A375 (cell line): ENCODE measurements around the genes NAT14, SBK2 and RFPL4AL1.

DNA sequence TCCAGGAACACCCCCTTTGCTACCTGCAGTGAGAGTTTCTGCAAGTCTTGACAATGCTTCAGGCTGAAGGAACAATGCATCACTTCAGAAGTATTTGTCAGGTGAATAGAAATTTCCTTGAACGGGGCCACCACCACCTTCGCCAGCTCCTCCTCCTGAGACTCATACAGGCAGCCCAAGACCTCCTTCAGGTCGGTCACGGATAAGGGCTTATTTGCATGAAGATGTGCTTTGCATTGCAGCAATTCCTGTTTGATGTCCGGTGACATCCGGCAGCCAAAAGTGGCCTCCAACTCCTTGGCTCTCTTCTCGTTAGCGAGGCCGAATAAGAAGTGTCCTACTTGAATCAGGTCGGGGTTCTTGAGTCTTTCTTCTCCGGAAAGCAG lies 27.3 kb upstream of the NLRP2 start:
- RAMPAGE, long total RNA: no peak

DNA sequence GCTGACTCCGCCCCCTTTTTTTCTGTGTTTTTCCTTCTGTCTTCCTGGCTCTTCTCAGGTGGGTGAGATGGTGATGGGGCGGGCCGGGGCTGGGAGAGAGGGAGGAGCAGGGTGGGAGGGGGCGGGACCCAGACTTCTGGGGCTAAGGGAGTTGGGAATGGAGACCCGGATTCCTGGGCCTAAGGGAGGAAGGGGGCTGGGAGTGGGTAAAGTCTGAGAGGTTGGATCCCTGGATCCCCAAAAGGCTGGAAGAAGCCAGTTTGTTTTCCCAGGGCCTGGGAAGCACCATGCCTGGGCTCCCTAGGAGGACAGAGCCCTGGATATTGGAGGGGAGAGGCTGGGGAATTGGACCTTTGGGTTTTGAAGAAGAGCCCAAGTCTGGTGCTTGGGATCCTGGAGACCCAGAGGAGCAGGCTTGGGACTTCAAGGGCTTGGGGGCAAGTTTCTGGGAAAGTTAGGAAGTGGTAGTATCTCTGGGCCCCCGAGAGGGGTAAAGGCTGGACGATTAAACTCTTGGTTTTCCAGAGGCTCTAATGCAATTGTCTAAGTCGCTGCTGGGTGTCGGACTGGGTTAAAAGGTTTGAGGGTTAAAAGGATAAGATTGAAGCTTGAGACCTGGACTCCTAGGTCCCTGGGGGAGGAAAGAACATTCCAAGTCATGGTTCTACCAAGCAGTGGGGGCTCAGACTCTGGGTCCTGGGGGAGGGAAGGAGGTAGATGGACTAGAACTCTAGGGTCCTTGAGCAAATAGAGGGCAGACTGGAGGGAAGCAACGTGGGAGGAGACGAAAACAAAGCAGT lies 8.2 kb downstream of the EPS8L1 start:
- RAMPAGE, long total RNA: no peak

DNA sequence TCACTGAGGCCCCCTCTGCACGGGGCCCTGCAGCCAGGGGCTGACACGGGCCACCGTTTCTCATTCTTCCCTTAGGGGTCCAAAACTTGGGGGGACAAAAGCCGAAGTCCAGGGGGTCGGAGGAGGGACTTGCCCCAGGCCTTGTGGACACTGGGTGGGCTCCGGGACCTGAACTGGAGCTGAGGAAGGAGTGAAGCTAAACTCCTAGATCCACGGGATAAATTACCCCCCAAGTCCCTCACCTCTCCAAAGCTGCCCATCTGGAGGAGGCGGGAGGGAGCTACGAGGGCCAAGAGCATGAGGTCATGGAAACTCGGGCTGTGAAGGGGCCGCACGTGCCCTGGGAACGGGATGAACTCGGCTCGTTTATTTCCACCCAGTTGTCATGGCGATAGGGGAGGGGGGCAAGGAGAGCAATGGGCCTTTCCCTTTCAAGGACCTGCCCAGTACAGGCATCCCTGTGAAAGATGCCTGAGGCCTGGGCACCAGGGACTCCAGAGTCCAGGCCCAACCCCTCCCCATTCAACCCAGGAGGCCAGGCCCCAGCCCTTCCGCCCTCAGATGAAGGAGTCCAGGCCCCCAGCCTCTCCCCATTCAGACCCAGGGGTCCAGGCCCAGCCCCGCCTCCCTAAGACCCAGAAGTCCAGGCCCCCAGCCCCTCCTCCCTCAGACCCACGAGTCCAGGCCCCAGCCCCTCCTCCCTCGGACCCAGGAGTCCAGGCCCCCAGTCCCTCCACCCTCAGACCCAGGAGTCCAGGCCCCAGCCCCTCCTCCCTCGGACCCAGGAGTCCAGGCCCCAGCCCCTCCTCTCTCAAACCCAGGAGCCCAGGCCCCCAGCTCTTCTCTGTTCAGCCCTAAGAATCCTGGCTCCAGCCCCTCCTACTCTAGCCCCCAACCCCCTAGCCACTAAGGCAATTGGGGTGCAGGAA lies 3.7 kb downstream of the PPP1R12C start:
- RAMPAGE, long total RNA: no peak

GRCh38 chr19:55115941-55117029 lies 1.2 kb downstream of the PPP1R12C start:
- RAMPAGE, long total RNA: no peak

- RAMPAGE, long total RNA: no peak
These were observed 2.8 kb downstream of the TNNT1 start for GRCh38 chr19:55145986-55146788.

- RAMPAGE, long total RNA: no peak
These were observed 739 bp upstream of the PTPRH start for GRCh38 chr19:55209794-55210685.

- RAMPAGE, long total RNA: no peak
These were observed 3.5 kb downstream of the TMEM150B start for GRCh38 chr19:55321474-55322176.

GRCh38 chr19:55351986-55352425 lies 2.5 kb downstream of the COX6B2 start:
- RAMPAGE, long total RNA: no peak

DNA sequence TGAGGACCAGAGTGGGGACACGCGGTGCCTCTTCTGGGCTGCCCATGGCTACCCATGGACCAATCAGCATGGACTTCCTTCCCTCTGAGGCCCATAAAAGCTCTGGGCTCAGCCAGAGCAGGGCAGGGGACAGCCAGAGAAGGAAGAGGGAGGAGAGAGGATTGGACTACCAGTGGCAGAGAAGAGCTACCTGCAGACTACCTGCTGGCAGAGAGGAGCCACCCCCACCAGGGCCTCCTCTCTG lies 12.2 kb upstream of the UBE2S start:
- RAMPAGE, long total RNA: no peak

GRCh38 chr19:55484261-55485301 lies at the start of gene NAT14:
TSS of gene NAT14 (plus strand) at chr19:55485188.
- RAMPAGE, long total RNA: no peak

GRCh38 chr19:55536860-55537591 lies at the start of gene SBK2:
TSS of gene SBK2 (minus strand) at chr19:55537133.
- RAMPAGE, long total RNA: no peak

DNA sequence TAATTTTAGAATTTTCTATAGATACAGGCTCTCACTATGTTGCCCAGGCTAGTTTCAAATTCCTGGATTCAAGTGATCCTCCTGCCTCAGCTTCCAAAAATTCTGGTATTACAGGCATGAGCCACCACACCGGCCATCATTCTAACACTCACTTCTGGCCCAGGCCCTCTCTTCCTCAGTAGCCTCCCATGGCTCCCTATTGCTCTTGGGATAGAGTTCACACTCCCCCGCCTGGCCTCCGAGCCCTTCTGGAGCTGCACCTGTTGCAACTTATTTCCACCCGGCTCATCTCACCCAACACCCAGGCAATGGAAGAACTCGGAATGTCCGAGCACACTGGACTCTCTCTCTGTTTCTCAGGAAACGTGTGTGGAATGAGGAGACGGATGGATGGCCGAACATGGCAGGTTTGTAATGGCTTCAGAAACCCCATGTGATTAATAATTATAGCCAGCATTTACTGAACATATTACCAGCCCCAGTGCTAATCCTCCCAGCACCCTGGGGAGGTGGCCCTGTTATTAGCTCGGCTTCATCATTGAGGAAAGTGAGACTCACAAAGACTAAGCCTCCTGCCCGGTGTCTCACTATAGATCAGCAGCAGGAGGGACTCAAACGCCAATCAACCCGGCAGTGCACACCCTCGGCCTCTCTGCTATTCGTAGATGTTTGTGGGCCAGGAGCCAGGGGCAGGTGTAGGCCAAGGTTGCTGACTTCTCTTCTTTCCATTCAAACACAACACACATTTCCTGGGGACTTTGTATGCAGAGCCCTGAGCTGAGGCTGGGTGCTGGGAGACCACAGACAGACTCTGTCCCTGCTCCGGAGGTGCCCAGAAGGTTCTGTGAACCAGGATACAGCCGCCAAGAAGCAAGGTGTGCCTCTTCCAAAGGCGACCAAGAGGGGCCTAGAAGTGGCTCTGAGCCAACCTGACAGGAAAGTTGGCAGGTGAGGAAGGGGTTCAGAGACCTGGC lies 9.2 kb upstream of the SBK3 start:
- RAMPAGE, long total RNA: no peak

DNA sequence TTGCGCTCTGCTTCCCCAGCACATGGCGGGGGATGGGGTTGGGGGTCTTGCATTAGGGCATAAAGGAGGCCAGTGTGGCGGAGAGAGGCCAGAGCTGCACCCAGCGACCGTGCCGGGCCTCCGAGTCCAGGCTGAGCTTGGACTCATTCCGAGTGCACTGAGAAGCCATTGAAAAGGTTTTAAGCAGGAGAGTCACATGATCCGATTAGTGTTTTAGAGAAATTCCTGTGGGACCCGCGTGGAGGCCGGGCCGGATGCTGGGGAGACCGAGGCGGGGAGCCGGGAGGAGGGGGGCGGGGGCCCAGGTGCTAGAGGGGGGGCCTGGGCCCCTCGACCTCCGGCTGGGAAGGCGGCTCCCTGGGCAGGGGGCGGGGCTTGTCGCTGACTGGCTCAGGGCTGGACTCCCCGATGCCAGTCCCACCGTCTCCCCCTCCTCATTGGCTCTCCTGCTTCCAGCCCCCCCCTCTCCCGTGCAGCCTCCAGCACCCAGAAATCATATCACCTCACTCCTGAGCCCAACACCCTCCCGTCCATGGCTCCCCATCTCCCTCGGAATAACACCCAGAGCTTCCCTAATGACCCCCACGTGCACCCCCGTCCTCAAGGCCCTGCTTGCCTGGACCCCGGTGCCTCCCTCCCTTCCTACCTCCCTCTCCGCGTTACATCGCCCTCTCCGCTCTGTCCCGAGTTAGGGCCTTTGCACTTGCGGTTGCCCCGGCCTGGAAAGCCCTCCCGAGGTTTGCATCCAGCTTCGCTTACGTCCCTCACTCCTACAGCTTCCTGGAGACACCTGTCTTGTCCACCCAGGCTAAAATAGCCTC lies 5.2 kb upstream of the ZNF579 start:
- RAMPAGE, long total RNA: no peak

GRCh38 chr19:55592799-55593610 lies 6.3 kb downstream of the FIZ1 start:
- RAMPAGE, long total RNA: no peak

DNA sequence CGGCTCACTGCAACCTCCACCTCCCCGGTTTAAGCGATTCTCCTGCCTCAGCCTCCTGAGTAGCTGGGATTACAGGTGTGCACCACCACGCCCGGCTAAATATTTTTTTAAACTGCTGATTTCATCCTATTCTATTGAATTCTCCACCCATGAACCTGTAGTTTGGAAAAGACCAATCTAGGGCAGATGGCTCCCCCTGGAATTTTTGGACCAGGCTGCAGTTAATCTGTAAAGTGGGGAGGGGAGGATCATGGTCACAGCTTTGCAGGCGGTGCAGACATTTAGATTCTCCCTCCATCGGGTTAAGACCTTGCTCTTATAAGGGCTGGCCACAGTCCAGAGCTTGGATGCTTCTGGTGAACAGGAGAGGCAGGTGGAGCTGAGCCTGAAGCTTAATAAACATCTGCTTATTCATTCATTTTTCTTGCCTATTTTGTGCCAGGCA lies 1.1 kb upstream of the CCDC106 start:
- RAMPAGE, long total RNA: no peak

DNA sequence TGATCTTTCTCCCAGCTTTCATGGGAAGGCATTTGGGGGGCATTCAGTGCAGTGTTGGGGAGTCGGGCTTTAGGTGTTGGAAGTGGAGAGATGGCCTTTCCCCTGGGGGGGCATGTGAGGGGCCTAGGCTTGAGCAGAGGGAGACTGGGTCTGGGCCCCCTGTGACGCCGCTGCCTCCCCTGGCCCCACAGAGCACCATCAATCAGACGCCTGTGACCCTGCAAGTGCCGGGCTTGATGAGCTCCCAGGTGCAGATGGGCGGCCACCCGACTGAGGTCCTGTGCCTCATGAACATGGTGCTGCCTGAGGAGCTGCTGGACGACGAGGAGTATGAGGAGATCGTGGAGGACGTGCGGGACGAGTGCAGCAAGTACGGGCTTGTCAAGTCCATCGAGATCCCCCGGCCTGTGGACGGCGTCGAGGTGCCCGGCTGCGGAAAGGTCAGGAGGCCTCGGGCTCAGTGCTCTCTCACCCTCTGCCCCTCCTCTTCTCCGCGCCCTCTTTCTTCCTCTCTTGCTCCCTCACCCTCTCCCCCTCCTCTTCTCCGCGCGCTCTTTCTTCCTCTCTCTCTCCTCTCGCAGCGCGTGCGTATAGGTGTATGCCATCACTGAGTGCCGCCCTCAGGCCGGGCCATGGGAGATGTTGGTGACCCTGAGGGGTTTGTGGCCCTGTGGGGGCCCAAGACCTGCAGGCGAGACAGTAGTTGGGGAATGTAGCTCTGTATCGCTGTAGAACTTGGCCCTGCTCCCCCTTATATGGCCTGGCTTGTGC lies 5.6 kb upstream of the EPN1 start:
- RAMPAGE, long total RNA: no peak

DNA sequence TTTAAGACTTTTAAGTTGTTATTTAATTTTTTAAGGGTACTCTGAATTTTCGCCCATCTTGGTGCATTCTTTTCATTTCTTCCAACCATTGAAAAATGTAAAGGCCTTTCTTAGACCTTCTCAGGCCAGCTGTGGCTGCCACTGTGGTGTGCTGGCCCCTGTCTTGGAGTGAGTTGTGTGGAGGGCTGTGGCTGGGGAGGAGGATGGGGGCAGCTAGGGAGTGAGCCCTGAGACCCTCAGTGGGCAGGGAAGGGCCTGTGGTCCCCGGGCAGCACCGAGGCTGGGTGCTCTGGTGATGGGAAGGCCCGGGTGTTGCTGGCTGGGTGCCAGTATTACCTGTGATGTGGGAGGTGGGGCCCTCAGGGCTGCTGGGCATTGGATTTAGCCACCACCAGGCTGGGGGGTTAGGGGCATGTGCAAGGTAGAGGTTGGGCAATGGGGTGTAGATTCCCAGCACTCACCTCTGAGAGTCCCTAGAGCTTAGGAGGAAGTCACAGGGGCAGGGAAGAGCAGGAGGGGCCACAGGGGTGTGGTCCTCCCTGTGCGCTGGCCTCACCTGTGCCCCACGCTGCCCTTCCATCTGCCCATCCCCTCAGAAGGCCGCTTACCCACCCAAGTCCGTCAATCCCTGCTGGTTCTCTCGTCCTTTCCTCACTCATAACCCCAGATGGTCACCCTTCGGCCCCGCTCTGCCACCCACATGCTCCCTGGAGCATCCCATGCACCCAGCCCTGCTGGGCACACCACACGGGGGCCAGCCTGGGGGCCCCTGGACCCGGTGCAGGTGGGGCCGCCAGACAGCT lies 12.3 kb downstream of the EPN1 start:
- RAMPAGE, long total RNA: no peak

GRCh38 chr19:55697586-55697949 lies 22.5 kb downstream of the EPN1 start:
- RAMPAGE, long total RNA: no peak

GRCh38 chr19:55768926-55769272 lies at the start of gene RFPL4AL1:
TSS of gene RFPL4AL1 (plus strand) at chr19:55769118.
- RAMPAGE, long total RNA: no peak

DNA sequence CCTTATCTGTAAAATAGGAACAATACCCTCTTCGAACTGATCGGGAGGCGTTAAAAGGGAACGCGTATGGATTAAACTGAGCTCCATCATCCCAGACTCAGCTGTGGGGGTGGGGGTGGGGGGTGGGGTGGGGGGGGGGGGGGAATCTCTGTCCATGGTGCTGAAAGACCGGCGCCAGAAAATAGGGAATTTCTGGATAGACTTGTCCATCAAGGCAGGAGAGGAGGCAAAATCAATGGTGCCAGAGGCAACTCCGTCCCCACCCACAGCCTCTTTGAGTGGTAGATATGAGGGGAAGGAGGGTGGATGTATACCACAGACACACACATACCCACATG lies 37.5 kb downstream of the ZNF787 start:
- RAMPAGE, long total RNA: no peak